Measurements from ENCODE around the gene BNIP2.

GRCh38 chr15:58793684-58794051 is 22.6 kb downstream of the MINDY2 start:
- RRBS = no CpG with 5 or more reads among the region's 5 CpGs

DNA sequence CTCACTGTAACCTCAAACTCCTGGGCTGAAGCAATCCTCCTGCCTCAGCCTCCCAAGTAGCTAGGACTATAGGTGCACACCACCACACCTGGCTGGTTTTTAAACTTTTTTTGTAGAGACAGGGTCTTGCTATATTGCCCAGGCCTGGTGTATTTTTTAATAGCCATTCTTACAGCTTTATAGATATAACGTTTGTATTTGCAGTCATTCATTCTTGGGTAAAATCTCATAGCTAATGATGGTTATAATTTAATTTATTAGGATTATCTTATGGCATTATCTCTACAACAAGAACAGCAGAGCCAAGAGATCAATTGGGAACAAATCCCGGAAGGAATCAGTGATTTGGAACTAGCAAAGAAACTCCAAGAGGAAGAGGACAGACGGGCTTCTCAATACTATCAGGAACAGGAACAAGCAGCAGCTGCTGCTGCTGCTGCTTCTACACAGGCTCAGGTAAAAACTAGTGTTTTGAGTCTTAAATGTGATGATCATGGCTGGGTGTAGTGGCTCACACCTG is 80.5 kb downstream of the MINDY2 start:
- RRBS = no CpG with 5 or more reads among the region's 3 CpGs

- RRBS = no CpG with 5 or more reads among the region's 32 CpGs
Observed at GRCh38 chr15:58932969-58933260, 564 bp downstream of the SLTM start.

GRCh38 chr15:59124237-59124801 is 19.4 kb downstream of the CCNB2 start:
- RRBS = no CpG with 5 or more reads among the region's 3 CpGs

GRCh38 chr15:59158557-59159230 is 47.9 kb upstream of the LDHAL6B start:
- RRBS = no CpG with 5 or more reads among the region's 10 CpGs

GRCh38 chr15:59189317-59190019 is 17.2 kb upstream of the LDHAL6B start:
- RRBS = no CpG with 5 or more reads among the region's 12 CpGs

DNA sequence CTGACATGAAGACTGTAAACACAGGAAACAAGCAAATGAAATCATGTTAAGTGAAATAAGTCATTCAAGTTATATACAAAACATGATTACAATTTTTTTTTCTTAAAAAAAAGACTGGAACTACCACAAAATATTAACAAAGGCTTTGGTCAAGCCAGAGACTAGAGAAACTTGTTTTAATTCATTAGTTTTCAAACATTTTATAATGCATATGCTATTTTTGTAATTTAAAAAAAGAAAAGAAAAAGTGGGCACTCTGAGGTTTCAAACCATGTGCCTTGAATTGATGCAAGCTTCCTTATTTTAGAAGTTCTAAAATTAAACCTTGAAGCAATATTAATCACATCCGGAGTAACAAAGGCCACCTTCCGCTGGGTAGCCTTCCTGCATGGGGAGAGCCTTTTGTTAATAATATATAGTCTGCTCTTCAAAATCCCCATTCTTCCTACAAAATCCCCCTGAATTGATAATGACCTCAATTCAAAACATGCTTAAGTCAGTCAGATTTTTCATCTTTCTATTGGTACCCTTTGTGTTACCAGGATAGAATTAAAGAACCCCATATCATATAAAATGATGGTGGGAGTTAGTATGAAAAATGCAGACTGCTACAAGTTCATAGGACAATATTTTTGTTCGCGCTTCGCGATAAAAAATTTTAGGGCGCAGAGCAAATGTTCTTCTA is 30.5 kb downstream of the LDHAL6B start:
- RRBS = no CpG with 5 or more reads among the region's 7 CpGs

GRCh38 chr15:59292338-59292963 is 80.2 kb downstream of the MYO1E start:
- RRBS = no CpG with 5 or more reads among the region's 8 CpGs

DNA sequence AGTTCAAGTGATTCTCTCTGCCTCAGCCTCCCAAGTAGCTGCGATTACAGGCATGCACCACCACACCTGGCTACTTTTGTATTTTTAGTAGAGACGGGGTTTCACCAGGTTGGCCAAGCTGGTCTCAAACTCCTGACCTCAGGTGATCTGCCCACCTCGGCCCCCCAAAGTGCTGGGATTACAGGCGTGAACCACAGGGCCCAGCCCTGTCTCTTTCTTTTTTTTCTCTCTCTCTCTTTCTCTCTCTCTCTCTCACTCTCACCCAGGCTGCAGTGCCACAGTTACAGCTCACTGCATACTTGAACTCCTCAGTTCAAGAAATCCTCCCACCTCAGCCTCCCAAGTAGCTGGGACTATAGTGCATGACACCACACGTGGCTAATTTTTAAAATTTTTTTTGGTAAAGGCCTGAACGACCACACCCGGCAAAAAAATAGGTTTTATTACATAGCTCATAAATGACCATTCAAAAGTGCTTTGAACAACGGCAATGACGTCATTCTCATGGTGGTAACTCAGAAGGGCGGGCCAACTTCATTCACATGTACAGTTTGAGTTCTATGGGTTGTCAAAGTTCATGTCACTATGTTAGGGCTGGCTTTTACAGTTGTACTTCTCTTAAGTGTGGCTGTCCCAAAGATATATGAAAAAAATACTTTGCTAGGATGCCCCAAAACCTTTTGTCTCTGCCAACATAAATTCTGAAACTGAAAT is 6.4 kb downstream of the MYO1E start:
- RRBS = no CpG with 5 or more reads among the region's 10 CpGs

DNA sequence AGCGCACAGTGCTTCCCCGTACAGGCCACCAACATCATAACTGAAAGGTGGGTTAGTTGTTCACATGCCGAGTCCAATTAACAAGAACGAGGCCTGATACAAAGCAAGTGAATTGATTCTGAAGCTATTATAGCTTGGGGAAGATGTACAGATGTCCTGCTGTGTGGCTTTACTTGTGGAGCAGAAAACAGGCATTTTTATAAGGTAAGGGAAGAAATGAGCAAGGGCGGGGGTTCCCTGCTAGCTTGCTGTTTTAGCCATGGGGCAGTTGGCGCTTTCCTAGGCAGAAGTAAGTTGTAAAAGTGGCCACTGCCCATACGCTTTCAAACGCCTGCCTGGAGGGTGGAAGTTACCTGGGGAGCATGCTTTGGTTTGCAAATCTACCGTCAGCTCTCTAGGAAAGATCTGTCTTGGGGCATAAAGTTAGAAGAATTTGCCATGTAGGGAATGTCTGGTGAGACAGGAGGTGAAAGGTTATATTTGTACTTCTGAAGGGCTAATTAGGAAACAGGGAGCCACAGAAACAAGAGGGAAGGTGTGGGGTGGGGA is 62.4 kb upstream of the GCNT3 start:
- RRBS = no CpG with 5 or more reads among the region's 9 CpGs

- RRBS = 1% methylated on average over 13 of the region's 50 CpGs
Observed at GRCh38 chr15:59689213-59689712, at the start of gene BNIP2. BNIP2 (minus strand) TSS chr15:59689320.

DNA sequence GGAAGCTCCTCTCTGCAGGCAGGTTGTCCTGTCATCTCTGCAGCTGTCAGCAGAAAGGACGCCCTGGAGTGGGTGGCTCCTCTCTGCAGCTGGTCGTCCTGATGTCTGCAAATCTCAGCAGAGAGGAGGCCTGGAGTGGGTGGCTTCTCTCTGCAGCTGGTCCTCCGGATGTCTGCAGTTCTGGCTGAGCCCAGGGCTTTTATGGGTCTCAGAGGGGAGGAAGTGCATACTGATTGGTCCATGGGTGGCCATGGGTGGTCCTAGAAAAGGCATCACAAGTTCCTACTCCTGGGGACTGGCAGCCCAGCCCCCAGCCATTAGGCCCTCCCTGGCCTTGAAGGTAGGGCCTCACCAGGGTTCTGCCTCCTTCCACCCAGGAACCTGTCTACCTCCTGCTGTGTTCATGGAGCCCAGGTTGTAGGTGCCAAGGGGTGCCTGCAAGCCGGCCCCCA is 102.7 kb upstream of the BNIP2 start:
- RRBS = no CpG with 5 or more reads among the region's 4 CpGs

GRCh38 chr15:60000500-60000988 is 3.6 kb upstream of the FOXB1 start:
- RRBS = 5% methylated on average over 5 of the region's 17 CpGs

GRCh38 chr15:60376525-60377274 is 21.1 kb downstream of the ANXA2 start:
- RRBS = no CpG with 5 or more reads among the region's 14 CpGs

DNA sequence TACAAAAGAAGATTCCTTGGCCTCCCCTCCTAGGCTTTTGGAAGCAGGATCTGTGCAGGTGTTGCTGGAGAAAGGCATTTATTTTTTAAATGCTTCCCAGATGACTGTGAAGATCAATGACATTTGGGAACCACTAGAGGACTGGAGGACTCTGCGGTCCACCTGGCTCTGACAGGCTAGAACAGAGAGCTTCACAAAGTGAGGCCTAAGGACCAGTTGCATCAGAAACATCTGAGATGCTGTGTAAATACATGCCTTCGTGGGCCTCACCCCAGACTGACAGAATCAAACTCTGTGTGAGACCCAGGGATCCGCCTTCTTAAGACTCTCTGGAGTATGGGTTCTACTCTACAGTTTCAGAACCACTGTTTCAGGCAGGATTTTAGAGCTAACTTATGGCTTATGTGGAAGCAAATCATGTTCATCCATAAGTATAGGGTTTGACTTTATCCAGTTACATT is 105.0 kb upstream of the ICE2 start:
- RRBS = no CpG with 5 or more reads among the region's 3 CpGs

DNA sequence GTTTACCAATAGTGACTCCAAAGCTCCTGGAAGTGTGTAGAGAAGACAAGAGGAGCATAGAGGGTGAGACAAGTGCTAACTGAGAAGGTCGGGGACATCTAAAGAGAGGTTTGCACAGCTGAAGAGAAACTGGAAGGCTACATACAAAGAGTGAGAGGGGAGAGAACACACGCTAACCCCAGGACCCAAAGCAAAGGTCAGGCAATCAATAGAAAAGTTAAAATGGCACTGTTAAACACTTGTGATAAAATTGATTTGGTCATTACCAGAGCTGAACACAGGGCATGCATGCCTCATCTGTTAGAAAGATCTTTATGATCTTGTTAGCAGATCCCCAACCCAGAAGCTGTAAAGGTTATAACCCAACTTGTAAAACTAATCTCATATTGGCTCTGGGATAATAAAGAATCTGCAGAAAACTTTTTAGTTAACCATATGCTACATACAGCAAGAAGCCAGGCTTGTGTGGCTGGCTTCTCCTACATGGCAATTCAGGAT is 212.6 kb upstream of the ICE2 start:
- RRBS = no CpG with 5 or more reads among the region's 2 CpGs

GRCh38 chr15:60742209-60742604 is 263.3 kb upstream of the ICE2 start:
- RRBS = no CpG with 5 or more reads among the region's 3 CpGs

GRCh38 chr15:61069408-61070055 is 159.6 kb downstream of the RORA start:
- RRBS = no CpG with 5 or more reads among the region's 7 CpGs

- RRBS = no CpG with 5 or more reads among the region's 13 CpGs
Observed at GRCh38 chr15:61403792-61405006, 175.1 kb upstream of the RORA start.

DNA sequence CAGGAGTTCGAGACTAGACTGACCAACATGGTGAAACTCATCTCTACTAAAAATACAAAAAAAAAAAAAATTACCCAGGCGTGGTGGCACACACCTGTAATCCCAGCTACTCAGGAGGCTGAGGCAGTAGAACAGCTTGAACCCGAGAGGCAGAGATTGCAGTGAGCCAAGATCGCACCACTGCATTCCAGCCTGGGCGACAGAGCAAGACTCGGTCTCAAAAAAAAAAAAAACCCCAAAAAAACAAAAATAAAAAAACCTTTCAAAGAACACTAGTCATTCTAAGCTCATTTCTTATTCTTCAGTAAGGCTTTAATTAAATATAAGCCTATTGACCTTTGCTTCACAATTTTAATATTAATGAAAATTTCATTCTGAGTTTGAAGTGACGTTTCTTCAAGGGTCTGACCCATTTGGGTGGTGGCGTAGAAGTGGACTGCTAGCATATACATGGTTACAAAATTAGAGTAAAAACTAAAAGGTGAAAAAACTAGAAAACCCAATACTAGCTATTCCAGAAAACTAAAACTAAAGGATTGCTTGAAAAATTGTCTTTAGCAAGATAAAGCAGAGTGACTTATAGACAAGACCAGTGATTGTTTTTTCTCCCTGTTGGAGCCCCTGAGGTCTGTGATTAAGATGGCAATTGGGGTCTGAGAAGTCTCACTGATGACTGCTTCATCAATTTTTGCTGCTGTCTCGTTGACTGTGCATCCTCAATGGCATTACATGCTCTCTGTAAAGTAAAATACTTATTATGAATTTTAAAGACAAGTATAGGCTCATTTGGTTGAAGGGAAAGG is 206.2 kb downstream of the VPS13C start:
- RRBS = no CpG with 5 or more reads among the region's 9 CpGs